Fibroblast of the aortic adventitia (primary cell): ENCODE measurements around the gene PPT1.

GRCh38 chr1:39439048-39439682 is 52.3 kb upstream of the BMP8A start:
- CAGE, long polyA plus RNA, result no peak

GRCh38 chr1:39450928-39451496 is 40.4 kb upstream of the BMP8A start:
- CAGE, long polyA plus RNA, result no peak

DNA sequence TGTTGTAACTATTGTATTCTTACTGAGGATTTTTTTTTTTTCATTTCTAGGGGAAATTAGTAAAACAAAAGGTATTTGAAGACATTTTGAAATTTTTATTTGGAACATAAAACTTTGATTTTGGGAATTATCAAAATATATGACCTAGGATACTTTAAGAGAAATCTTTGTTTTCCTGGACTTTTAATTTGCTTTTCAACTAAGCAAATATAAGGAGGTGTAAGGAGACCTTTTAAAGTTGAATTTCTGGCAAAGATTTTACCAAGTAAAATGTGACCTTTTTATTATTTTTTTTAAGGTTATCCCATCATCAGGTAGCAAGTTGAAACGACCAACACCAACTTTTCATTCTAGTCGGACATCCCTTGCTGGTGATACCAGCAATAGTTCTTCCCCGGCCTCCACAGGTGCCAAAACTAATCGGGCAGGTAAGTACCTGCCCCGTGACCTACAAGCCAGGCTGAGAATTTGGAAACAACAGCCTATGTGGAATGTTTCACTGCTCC is 7.1 kb upstream of the BMP8A start:
- CAGE, long polyA plus RNA, result no peak

DNA sequence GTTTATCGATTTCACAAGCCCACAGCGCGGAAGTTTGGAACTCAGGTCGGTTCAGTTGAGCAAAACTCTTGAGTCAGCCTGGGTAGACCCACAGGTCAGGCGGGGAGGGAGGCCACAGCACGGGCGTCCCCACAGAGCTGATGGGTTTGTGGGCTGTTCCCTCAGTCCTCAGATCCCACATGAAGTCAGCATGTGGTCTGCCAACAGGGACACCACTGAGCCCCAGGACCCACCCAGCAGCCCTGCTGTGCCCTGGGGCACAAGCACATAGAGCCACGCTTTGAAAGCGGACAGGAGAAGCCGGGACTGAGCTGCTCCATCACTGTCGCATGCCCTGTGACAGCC is 17.4 kb downstream of the BMP8A start:
- CAGE, long polyA plus RNA, result no peak

DNA sequence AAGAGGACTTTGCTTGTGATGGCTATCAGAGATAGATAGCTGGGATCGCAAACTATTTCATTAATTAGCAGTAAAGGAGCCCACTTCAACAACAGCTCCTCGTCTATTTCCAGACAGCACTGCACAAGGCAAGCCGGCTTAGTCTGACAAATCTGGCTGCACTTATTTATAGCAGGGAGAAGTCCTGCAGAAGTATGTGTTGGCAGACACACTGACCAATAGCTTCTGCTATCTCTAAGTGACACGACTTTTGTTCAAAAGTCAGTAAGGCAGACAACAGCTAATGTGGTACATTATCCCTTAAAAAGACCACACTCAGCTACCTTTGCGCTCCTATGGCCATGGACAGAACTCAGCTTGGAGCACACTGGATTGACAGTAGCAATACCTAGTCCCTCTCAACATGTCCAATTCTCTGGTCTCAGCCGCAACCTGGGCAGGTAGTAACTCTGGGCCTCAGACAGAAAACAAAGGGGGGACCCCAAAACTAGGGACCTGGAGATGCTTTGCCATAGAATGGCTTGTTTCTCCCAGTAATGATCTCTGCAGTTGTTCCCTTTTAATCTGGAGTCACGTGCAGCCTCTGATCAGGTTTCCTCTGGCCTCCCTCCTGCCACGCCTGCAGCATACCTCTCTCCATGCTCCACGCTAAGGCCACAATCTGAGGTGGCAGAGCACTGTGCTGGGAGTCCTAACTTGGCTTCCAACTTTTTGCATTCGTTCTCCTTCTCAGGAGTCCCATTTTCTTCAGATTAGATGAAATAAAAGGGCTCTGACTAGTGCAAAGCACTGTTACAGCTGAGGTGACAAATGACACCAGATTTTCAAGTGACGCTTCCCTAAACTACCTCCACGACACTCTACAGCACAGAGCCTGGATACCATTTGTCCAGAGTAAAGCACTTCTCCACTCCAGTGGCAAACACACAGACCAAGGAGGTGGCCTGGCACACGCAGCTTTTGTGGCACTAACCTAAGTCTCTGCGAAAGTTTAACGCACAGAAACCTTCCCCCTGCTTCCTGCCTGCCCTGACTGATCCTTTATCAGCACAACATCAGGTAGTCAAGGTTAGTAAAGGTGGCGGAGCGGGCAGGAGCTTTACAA is 2.0 kb downstream of the PABPC4 start:
- CAGE, long polyA plus RNA, result no peak

GRCh38 chr1:39671315-39671932 is 483 bp downstream of the NT5C1A start:
- CAGE, long polyA plus RNA, result no peak

- CAGE, long polyA plus RNA, result no peak
These were observed 10.4 kb upstream of the BMP8B start for GRCh38 chr1:39799055-39799510.

- CAGE, long polyA plus RNA, result no peak
These were observed 1.6 kb downstream of the TRIT1 start for GRCh38 chr1:39881631-39882266.

GRCh38 chr1:39893152-39893678 is 8.5 kb downstream of the MYCL start:
- CAGE, long polyA plus RNA, result no peak

DNA sequence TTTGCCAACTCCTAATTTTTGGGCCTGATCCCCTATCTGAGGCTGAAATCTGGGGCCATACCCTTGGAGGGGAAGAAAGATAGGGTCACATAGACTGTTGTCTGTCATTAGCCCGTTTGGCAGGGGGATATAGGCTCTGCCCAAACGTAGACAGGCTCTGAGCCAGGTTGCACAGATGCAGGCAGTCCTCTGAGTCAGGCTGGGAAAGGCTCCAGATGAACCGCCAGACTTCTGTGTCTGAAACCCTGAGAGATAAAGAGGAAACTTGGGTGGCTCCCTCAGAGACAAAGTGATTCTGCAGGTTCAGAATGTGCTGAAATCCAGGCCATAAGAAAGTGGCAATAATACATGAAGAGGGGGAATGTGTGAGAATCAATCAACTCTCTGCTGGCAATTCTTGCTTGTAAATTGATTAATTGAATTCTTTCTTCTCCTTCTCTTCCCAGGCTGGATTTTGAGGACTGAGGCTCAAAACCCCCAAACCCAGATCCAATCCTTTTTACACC is 3.9 kb upstream of the CAP1 start:
- CAGE, long polyA plus RNA, result no peak

- CAGE, long polyA plus RNA, result no peak
These were observed 666 bp downstream of the CAP1 start for GRCh38 chr1:40041168-40041621.

DNA sequence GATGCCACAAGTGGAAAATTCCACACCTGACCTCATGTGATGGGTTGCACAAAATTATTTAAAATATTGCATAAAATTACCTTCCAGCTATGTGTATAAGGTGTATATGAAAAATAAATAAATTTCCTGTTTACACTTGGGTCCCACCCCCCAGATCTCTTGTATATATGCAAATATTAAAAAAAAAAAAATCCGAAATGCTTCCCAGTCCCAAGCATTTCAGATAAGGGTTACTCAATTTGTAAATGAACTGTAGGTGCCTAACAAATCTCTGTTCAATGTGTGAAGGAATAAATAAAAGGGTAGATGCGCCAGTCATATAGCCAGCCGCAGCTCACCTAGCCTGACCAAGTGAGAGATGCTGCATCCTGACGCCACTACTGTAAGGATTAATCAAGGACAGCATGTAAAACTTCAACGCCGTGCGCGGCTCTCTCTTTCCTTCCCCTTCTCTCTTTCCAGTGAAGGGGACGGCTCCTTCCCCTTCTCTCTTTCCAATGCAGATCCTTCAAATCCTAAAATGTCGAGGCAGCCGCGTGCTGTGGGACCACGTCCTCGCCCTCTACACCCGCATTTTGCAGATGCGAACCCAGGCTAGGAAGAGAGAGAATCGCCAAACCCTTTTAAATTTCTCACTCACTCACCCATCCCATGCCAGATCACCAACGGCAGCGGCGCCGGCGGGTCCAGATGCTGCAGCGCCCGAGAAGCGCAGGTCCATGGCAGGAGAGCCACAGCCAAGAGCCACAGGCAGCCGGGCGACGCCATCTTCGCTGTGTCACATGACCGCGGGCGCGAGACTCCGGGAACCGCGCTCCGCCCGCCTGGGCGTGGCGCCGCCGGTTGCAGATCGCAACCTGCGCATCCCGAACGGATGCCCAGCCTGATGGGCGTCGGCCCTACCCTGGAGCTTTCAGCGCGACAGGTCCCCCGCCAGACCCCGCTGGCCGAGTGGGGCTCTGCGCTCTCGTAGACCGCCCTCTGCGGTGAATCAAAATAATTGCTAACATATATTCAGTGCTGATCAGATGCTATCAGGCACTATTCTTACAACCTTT is at the start of gene PPT1:
PPT1 (minus strand) TSS at position 782 of the 1,058 bp plus-strand sequence.
- CAGE, long polyA plus RNA, result no peak

GRCh38 chr1:40097529-40097916 is 471 bp upstream of the PPT1 start:
- CAGE, long polyA plus RNA, result no peak

GRCh38 chr1:40267634-40268292 is 9.7 kb downstream of the ZMPSTE24 start:
- CAGE, long polyA plus RNA, result no peak

GRCh38 chr1:40315960-40316467 is 1.1 kb downstream of the COL9A2 start:
- CAGE, long polyA plus RNA, result no peak

GRCh38 chr1:40338709-40339092 is 21.6 kb upstream of the COL9A2 start:
- CAGE, long polyA plus RNA, result no peak

DNA sequence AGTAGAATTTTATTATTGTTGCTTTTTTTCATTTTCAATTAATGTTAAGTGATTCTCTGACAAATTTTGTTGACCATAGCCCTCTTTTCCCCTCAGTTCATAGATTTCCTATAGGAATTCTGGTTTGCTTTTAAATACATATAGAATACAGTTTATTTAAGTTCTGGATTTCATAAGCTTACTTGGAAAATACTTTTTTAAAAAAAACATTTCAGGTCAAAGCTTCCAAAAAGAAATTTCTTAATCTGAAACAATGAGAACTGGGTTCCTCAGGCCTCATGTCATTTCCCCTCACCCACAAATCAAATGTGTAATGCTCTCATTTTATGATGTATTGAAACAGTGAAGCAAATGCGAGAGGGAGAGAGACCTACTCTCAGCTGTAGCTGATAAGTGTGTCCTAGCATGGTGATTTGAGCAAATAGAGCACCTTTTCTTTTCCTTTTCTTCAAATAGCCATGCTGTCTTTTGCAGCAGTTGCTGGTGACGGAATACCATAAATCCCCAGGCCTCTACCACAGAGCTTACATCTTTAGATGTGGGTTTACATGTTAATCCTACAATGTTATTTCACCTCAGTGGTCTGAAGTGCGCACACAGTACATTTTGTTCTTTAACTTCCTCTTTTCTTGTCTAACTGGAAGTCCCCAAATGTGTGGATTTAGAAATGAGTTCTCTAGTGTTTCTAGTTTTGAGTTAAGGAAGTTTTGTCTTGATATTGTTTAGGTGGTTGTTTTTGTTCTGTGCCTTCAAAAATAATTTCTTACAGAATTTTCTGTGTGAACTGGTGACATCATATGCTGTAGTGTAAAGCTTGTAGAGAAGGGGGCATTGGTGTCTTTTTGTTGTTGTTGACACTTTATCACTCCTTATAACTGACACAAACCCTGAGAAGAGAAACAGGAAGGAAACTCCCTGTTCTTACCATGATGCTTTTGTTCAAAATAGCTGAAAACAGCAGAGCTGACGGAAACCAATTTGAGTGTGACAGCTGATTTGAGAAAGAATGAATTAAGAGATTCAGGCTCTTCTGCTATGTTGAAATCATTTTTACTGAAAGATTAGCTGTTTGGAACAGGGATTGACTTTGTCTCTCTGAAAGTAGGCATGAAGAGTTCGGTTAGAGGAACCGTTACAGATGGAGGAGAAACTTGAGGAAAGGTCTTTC is 12.1 kb downstream of the SMAP2 start:
- CAGE, long polyA plus RNA, result no peak

GRCh38 chr1:40396396-40396897 is 22.9 kb downstream of the SMAP2 start:
- CAGE, long polyA plus RNA, result no peak

- CAGE, long polyA plus RNA, result no peak
These were observed 34.2 kb upstream of the ZFP69B start for GRCh38 chr1:40415907-40416582.

DNA sequence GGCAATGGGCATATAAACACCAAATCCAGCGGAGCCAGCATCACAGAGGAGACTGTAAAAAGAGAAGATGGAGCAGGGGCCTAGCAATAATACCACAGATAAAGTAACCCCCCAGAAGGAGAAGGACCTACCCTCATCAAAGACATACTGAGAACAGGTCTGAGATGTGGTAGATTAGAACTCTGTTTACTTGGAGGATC is 32.9 kb upstream of the ZFP69B start:
- CAGE, long polyA plus RNA, result no peak